GM12891 (cell line): ENCODE measurements around the genes NUDCD3, DDX56, H2AZ2, NACAD and RAMP3.

DNA sequence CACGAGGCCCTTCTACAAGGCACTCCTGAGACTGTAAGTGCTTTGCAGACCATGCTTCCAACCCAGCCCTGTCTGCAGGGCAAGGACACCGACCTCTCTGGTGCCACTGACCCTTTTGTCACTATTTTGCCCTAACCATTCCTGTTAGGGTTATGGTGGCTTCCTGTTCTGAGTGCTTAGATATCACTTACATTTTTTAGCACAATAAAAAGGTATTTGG, 41.8 kb upstream of the STK17A start:
- RRBS, result no CpG with 5 or more reads among the region's 2 CpGs

DNA sequence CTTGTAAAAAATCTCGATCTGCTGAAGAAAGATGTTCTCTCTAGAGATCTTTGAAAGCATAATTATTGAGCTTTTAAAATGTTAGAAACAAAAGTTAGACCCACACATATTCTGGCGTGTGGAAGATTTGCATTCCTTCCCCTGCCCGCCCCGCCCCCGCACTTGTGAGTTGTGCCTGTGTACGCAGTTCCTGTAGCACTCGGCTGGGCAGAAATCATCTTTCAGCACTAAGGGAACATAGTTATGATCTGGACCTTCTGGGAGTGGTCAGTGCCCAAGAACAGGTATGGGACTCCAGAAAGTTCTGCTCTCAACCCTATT, 5.5 kb downstream of the BLVRA start:
- RRBS, result no CpG with 5 or more reads among the region's 7 CpGs

GRCh38 chr7:44059925-44060428, 5.4 kb downstream of the PGAM2 start:
- RRBS, result no CpG with 5 or more reads among the region's 8 CpGs

- RRBS, result no CpG with 5 or more reads among the region's 6 CpGs
Measured at GRCh38 chr7:44077614-44078147, 4.6 kb downstream of the POLM start.

DNA sequence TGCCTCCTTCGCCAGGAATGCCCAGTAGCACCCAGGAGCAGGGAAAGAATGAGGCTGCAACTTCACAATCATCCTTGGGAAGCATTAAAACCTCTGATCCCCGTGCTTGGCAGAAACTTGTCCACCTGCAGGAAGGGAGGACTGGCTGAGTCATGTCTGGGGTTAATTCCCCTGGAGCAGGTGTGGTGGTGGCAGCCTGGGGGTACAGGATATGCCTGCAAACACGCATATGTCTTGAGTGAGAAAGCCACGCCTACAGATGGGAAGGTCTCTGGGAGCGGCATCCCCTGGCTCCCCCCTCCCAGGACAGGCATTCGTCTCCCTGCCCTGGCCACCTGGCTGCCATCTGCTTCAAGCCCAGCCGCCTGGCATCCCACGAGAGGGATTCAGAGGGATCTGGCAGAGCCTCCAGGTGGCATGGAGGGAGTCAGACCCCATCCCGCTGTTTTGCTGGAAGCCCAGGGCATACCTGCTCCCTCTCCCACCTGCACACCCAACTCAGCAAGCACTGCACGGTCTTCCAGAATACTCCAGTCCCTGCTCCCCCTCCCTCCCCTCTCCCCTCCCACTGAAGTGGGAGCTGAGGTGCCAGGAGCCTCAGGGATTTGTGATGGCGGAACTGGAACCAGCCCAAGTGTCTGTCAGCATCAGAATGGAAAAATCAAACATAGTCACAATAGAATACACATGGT, 61.1 kb downstream of the CAMK2B start:
- RRBS, result no CpG with 5 or more reads among the region's 11 CpGs

DNA sequence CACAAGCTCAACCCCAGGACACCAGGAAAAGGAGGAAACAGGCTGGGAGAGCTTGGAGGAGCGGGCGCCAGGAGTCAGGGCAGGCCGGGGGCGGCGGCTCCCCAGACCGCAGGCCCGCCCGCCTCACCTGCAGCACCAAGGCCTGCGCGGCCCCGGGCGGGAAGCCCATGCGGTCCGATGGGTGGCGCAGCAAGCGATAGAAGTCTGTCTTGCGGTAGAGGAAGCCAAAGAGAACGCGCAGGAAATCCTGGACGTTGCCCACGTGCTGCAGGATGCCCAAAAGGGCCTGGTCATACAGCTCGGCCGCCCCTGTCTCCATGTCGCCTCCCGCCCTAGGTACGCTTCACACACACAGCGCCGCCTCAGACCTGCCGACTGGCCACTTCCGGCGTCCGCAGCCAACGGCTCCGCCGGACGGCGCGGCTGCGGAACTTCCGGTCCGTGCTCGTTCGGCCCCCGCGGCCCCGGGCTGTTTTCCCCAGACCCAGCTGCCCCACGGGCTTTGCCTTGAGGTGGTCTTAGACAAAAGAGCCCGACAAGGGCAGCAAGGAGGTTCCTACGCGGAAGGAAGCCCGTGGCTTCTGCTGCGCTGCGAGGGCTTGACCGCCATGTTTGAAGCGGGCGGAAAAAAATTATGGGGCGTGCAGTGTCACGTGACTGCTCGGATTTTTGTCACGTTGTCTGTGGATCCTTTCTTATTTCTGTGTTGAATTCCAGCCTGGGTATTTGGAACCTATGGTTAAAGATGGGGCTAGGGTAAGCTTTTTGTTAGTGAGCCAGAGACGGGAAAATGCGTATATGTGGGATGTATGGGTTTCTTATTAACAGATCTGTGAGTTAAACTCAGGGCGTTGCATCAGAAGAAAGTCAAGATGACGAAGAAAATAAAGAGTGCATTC, at the start of gene NUDCD3:
TSS of gene NUDCD3 (minus strand) at position 377 of the 899 bp plus-strand sequence.
- RRBS, result 1% methylated on average over 9 of the region's 64 CpGs

DNA sequence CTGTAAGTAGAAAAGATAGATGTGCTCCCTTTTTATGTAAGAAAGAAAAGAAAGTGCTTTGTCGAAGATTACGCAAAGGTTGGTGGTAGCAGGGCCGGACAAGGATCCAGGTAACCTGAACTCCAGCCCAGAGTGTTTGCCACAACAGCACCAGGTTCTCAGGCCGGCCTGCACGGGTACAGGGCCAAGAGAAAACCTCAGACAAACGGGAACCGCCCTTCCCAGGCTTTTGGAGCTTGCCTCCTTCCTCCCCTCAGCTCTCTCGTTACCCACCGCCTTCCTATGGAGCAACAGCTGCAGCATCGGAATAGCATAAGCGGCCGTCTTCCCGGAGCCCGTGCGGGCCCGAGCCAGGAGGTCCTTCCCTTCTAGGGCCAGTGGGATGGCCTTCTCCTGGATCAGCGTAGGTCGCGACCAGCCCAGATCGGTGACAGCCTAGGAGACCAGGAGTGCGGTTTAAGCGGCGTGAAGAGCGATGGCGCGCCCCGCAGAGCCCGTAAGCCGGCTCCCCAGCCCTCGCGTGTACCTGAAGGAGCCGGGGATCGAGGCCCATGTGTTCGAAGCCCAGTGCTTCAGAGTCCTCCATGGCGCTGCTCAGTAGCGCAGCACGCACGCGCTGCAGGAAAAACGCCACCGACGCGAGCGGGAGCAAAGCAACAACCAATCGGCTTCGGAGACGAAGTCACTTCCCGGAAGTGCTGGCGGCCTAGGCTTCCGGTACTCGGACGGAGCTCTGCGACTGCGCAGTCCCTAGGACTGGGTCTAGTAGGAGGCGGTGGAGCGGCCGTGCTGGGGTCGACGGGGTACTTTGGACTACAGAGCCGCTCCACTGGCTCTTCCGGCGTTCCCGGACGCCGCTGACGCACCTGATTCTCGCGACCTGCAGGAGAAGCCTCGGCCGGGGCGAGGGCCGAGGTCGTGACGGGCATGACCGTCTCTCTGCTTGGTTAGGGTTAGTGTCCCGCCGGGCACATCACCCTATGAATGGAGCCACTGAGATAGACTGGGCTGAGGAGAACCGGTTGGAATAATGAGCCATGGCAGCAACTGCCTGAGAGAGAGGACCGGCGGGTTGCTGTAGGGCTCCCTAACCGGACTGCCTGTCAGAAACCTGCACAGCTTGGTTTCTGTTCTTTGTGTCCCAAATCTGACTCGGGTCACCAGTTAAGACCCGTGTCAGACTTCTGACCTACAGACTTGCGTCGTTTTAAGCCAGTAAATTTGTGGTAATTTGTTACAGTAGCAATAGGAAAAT, at the start of gene DDX56:
TSS of gene DDX56 (minus strand) at position 599 of the 1,255 bp plus-strand sequence.
- RRBS, result 7% methylated on average over 16 of the region's 85 CpGs

- RRBS, result no CpG with 5 or more reads among the region's 5 CpGs
Measured at GRCh38 chr7:44622707-44623181, 16.3 kb downstream of the OGDH start.

DNA sequence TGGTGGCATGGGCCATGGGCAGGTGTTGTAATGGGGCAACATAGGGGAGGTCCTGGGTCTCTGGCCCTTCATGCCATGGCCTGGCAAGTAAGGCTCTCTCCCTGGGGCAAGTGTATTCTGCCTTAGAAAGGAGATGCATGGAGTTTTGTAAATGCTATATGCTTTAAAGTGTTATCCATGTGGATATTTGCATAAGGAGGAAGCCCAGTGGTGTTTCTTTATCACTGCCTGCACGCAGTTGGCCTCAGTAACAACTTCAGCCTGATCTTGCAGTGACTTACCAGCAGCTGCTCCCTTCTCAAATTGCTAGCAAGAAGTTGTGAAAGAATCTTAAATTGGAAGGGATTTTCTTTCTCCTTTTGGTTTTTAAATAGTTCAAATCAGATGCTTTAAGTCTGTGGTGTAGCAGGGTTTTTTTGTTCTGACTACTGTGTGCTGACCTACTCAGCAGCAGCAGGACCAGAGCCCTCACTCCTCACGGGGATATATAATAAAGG, 40.0 kb downstream of the OGDH start:
- RRBS, result no CpG with 5 or more reads among the region's 2 CpGs

DNA sequence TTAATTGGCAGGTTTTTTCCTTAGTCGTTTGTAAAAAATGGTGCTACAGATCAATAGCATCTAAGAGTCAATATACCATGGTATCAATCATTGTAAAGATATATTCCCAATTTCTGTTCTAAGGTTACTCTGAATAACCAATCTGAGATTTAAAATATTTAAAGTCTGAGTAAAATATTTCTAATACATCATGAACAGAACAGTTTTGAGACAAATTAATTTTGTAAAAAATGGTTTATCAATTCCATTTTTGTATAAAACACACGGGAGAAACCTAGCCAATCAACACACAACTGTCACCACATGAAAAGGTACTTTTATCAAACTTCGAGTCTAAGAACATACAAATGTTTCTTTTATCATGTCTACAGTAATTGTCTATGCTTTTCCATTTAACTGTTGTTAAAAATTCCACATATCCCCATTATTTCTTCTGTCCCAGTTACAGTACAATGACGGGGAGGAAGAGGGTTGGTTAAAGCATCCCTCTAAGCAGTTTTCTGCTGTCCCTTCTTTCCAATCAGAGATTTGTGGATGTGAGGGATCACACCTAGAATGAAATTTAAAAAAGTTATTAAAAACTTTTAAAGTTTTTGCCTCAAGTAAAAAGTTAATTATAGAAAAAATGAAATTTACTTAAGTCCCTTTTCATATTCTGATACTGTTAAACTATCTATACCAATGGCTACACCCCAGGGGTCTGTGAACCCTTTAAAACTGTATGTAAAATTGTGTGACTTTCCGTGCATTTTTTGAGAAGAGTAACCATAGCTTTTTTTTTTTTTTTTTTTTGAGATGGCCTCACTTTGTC, 13.7 kb downstream of the H2AZ2 start:
- RRBS, result no CpG with 5 or more reads among the region's 5 CpGs

DNA sequence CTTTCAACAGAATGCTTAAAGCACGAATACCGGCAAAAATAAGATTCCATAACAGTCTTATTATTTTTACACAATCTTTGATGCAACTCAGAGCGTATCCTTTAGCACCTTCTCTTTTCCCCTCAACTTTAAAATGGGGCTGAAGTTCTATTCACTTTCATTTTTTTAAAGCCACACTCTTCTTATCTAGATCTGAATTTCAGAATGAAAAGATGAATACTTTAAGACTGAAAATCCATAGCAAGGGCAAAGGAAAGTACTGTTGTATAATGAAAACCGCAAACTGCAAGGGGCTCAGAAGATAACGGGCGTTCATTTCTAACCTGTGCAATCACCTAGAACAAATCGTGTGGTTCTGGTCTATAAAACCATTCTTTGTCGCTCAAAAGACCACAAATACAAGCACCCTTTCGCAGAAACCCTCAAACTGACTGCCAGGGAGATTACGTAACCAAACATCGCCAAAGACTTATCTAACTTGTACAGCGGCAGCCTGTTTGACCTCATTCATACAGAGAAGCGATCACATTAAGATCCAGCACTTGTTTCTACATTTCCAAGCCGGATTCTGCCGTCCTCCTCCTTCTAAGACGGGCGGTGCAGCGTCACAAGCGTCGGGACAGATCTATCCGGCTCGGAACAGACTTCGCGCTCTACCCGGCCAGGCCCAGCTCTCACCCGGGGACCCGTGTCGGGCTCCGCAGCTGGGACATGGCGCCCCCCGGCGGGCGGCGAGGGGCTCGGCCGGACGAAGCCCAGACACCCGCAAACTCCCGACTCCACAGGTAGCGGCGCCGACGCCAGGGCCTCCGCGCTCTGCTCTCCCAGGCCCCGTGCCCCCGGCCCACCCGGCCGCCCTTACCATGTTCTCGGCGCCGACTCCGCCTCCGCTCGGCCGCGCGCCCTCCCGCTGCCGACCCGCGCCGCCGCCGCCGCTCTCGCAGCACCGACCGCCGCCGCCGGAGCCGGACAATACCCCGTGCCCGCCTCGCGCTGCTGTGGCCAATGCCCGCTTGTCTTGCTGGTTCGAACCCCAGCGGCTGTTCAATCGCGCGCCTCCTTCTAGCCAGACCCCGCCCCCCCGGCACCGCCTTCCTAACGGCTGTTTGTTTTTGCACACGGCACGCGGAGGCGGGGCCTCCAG, at the start of gene H2AZ2:
TSS of gene H2AZ2 (minus strand) at position 981 of the 1,144 bp plus-strand sequence.
- RRBS, result under 1% methylated on average over 22 of the region's 91 CpGs

GRCh38 chr7:44880958-44881634, 4.2 kb downstream of the PURB start:
- RRBS, result no CpG with 5 or more reads among the region's 1 CpG

- RRBS, result no CpG with 5 or more reads among the region's 13 CpGs
Measured at GRCh38 chr7:44963991-44964434, 14.8 kb downstream of the MYO1G start.

GRCh38 chr7:44967067-44967255, 11.9 kb downstream of the MYO1G start:
- RRBS, result no CpG with 5 or more reads among the region's 2 CpGs

- RRBS, result no CpG with 5 or more reads among the region's 10 CpGs
Measured at GRCh38 chr7:44971542-44972653, 6.9 kb downstream of the MYO1G start.

- RRBS, result 6% methylated on average over 12 of the region's 96 CpGs
Measured at GRCh38 chr7:45088457-45089919, at the start of gene NACAD. NACAD (minus strand) TSS chr7:45088969.

DNA sequence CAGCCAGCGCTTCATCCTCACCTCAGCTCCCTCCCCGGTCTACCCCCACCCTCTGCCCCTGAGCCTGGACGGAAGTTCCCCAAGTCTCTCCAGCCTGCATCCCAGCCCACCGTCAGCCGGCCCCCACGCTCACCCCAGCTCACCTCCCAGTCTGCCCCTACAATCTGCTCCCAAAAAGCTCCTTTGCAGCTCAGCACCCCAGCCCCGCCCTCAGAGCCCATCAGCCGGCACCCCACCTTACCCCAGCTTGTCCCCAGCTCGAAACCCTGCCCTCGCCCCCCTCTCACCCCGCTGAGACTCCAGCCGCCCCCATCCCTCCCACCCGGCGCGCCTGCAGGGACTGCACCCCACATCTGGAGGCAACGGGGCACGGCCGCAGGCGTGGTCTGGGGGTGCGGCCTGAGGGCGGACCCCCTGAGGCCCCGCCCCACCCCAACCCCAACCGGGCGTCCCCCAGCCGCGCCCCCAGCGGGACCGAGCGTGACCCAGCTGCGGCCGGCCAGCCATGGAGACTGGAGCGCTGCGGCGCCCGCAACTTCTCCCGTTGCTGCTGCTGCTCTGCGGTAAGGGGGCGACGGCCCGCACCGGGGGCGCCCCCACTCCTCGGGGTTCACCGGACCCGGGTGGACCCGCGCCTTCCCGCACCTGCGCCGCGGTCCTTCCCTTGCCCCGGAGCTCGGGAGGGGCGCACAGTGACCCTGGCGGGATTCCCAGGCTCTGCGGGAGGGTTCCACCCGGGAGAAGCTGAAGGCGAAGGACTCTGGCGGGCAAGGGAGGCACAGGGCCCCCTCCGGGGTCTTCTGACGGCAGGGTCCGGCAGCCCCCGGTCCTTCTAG, at the start of gene RAMP3:
TSS of gene RAMP3 (plus strand) at position 468 of the 836 bp plus-strand sequence.
- RRBS, result 25% methylated on average over 38 of the region's 63 CpGs

DNA sequence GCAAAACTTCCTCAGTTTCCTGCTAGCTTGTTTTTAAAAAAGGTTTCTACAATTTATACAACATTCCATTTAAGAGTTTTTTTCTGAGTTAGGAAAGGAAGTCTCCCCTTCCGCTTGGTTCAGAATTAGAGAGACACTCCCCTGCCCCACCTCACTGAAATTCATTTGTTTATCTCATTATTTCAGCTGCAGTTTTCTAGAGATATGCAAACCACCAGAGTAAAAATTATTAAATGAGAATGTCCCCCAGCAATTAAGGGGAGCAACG, 82.8 kb downstream of the RAMP3 start:
- RRBS, result no CpG with 5 or more reads among the region's 2 CpGs

DNA sequence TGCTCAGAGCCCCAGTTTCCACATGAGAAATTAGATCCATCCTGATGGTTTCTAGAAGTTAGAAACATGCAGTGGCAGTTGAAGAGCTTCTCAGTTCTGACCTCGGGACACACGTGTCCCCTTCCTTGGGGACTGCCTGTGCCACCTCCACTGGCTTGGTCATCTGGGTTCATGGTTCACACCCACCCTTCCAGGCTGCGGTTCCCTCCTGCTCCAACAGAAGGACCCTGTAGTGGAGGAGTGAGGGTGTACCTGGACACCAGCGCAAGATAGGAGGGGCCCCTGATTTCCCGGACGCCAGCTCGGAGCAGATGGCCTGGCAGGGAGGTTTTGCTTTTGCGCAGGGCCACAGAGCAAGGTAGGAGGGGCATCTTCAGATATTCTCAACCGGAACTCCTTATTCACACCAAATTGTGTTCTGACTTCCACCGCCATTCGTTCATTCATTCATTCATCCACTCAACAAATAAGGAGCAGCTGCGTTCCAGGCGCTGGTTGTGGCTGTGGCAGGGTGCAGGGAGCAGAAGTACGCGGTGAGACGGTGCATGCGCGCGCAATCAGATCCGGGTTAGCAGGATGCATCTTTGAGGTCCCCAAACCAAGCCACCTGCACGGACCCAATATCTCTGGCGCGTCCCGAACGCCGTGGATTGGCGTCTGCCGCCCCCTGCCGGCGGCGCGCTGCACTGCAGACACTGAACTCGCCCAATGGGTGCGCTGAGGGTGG, 102.1 kb downstream of the RAMP3 start:
- RRBS, result 88% methylated on average over 4 of the region's 34 CpGs